Progenitor cell of endocrine pancreas (in vitro differentiated cells): ENCODE data around the gene ZNG1A.

- PRO-cap, result no peak
Observed at GRCh38 chr9:113998-114825, 4.0 kb downstream of the FOXD4 start.

DNA sequence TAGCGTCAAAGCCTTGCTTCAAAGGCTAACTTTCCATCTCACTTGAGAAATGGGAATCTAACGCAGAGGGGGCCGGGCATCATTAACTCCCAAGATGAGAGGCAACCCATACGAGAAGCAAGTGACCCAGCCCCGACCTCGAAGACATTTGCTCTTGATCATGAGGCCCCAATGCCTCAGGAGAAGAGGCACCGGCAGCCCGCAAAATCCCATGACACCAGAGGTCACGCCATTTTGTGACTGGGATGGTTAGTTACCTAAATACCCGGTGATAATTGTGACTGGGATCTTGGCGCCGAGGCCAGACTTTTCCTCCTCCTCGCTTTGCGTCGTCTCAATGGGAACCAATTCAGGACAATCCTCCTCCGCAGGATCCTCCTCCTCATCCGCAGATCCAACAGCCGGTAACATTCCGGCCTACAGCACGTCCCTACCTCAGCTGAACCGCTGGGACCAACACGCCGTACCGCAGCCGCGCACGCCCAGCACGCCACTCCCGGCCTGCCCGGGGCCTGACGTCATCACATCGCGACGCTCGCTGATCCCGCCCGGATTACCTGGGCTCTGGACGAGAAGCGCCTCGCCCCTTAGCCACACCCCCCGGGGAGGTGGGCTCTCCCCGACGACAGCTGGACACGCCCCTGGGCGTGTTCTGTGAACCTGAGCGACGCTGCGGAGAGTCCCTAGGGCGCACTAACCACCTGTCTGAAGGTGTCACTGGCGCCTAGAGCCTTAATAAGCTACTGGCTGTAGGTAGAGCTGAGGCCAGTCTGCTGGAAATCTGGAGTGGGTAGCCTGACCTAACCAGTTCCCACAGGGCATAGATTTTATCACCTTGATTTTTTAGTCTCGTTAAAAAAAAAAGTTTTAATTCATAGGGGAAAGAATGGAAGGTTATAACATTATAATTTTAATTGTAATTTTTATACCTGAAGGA, at the start of gene ZNG1A:
Gene ZNG1A (minus strand): TSS at position 498 of the 937 bp plus-strand sequence.
- PRO-cap, result no peak

GRCh38 chr9:304443-305265, 90.0 kb downstream of the DOCK8 start:
- PRO-cap, result no peak

GRCh38 chr9:456210-456839, 48.2 kb upstream of the KANK1 start:
- PRO-cap, result no peak

DNA sequence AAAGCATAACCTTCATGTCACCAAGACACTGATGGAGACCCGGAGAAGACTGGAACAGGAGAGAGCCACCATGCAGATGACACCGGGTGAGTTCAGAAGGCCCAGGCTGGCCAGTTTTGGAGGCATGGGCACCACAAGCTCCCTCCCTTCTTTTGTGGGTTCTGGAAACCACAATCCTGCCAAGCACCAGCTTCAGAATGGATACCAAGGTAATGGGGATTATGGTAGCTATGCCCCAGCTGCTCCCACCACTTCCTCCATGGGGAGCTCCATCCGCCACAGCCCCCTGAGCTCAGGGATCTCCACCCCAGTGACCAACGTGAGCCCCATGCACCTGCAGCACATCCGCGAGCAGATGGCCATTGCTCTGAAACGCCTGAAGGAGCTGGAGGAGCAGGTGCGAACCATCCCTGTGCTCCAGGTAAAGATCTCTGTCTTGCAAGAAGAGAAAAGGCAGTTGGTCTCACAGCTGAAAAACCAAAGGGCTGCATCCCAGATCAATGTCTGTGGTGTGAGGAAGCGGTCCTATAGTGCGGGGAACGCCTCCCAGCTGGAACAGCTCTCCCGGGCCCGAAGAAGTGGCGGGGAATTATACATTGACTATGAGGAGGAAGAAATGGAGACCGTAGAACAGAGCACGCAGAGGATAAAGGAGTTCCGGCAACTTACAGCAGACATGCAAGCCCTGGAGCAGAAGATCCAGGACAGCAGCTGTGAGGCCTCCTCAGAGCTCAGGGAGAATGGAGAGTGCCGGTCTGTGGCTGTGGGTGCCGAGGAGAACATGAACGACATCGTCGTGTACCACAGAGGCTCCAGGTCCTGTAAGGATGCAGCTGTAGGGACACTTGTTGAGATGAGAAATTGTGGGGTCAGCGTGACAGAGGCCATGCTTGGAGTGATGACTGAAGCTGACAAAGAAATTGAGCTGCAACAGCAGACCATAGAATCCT, 130.0 kb upstream of the DMRT1 start:
- PRO-cap, result no peak

- PRO-cap, result no peak
Observed at GRCh38 chr9:712652-713609, 128.6 kb upstream of the DMRT1 start.

GRCh38 chr9:1051105-1052417, 1.4 kb downstream of the DMRT2 start:
- PRO-cap, result no peak

GRCh38 chr9:1979649-1980451, 35.3 kb upstream of the SMARCA2 start:
- PRO-cap, result no peak

DNA sequence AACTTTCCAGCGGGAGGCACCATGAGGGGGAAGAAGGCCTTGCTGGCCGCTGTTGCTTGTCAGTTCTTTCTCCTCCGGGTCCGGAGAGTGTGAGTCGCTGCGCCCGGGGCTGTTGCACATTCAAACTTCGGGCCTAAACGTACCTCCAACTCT, 2.7 kb downstream of the SMARCA2 start:
- PRO-cap, result bidirectional peak, plus-strand start at position 62 of the sequence, minus-strand start outside the sequence

DNA sequence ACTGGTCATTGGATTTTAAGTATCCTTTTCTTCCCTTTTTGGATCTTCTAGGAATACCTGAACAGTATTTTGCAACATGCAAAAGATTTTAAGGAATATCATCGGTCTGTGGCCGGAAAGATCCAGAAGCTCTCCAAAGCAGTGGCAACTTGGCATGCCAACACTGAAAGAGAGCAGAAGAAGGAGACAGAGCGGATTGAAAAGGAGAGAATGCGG, 43.0 kb downstream of the SMARCA2 start:
- PRO-cap, result no peak

GRCh38 chr9:2125842-2126211, 110.7 kb downstream of the SMARCA2 start:
- PRO-cap, result no peak

DNA sequence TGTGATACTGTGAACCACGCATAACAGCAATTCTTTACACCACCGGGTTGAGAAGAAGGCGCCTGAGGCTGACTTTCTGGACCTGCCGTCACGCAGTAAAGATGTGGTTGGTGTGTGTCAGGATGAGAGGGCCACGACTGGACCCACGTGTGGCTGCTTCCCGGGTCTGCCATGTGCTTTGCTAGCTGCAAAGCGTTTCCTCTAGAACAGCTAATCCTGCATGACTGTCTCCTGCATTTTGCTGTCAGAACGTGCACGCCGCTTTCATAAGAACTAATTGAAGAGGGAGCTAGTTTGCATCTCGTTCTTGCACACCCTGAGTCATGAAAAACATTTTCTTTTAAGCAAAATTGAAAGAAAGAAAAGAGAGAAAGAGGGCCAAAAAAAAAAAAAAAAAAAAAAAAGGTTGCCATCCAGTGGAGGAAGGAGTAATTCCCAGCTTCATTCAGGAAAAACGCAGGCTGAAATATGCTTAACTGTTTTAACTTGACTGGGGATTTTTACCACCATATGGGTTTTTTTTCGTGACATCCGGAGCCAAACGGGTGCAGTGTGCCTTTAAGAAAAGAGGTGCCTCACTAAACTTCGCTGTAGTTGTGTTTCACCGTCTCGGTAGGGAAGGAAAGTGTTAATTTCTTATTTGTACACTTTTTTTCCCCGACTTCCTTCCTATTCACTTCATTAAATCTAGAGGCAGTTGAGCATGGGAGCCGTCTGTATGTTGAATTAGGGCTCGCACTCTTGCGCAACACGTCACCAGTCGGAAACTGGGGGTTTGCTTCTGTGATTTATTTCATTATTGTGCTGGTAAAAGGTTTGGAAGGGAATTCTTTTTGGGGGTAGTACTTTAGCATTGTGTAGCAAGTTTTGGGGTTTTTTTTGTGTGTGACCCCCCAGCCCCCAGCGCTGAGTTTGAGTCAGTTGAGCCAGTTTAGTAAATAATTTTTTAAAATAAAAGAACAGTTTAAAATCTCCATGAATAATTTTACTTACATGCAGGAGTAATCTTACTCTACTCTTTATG, 142.9 kb downstream of the SMARCA2 start:
- PRO-cap, result no peak

- PRO-cap, result no peak
Observed at GRCh38 chr9:2241509-2241850, 226.3 kb downstream of the SMARCA2 start.

DNA sequence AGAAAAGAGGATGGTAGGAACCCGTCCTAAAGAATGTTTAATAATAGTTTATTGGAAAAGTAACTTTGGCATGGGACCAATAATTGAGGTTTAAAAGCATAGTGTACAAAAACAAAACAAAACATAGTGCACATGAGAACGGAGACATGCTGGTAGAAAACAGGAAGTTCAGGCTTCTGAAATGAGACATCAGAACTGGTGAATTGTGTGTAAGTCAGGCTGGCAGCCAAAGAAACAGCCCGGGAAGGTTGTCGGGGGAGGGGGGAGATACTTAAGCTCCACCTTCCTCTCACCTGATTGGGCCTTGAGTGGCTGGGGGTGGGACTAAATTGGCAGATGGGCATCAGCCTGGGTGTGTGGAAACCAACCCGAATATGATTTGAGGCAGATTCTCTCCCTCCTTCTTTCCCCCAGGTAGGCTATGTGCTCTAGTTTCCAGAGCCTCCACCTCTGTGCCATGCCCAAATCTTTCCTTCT, 256.3 kb downstream of the SMARCA2 start:
- PRO-cap, result no peak

GRCh38 chr9:2299123-2299600, 284.0 kb downstream of the SMARCA2 start:
- PRO-cap, result no peak

DNA sequence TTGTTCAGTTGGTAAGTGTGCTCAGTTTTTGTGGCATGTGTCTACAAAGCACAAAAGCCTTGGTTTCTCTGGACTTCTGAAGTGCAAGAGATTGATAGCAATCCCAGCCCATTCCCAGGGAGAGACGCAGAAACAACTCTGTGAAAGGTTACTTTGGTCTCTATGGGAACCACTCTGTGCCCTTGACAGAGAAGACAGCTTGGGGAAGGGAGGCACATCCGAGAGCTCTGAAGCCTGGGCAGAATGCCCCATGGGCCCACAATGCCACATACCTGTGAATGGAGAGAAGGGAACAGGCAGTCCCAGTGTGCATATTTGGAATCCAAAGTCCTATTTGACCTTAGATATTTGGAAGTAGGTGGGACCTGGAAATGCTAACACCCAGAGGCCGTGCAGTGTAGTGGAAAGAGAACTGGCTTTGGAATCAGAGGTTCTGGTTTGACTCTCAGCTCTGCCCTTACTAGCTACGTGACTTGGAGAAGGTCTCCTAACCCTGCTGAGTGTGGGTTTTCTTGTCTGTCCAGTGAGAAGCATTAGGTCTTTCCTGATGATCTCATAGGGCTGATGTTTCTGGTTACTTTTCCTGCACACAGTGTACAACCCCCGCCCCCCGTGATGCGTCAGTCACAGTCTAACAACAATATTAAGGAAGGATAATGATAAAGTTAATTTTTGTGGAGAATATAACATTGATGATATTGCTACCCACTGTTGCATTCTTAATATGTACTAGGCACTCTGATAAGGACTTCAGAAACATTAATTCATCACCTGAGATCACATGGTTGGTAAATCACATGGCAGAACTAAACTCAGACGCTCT, 194.1 kb upstream of the VLDLR start:
- PRO-cap, result no peak

GRCh38 chr9:2492889-2494003, 128.3 kb upstream of the VLDLR start:
- PRO-cap, result no peak

- PRO-cap, result no peak
Observed at GRCh38 chr9:2559566-2559950, 62.0 kb upstream of the VLDLR start.

DNA sequence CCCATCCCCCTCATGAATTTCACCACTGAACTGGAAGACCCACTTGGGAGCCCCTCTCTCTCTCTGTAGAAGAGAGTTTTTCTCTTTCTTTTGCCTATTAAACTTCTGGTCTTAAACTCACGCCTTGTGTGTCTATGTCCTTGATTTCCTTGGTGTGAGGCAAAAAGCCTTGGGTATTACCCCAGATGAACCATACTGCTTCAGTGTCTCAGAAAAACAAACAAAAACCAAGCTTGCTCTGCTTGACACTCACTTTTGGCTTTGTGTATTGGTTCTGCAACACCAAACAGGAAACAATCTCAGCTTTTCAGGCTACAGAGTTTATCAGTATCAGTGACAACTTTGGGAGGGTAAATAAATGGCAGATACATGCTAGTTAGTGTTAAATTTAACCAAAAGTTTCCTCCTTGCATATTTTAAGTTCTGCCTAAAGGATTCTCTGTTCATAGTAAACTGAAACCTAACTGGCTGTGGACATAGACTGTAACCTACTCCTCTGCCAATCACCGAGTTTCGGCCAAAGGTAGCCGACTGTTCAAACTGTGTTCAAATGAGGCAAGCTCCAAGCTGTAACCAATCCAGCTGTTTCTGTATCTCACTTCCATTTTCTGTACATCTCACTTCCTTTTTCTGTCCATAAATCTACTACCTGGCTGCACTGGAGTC, 43.9 kb downstream of the KCNV2 start:
- PRO-cap, result no peak

DNA sequence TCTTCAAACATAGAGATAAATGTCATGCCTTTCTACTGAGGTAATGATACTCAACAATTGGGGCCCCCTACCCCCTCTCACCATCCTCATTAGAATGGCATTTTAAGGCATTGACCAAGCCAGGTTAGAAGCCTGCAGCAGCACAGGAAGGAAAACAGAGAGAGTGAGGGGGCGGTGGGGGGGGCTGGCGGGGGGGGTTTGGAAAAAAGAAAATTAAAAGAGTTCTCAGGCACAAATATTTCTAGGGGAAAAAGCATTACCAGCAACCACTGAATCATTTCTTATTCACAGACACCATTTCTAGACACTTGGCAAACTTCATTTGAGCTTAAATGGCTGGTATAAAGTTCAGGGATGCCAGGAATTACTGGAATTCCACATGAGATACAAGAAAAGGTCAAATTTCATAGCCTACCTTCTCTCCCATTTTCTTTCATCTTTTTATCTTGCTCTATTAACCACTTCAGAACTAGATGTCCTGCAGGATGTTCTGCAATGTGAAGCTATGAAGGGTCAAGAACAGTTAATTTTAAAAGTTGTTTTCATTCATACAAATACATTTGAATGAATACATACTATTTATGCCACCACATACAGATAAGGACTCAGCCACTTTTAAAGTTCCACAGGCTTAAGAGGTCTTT, 33.8 kb downstream of the PUM3 start:
- PRO-cap, result no peak